ENCODE data around the gene TEX52.

DNA sequence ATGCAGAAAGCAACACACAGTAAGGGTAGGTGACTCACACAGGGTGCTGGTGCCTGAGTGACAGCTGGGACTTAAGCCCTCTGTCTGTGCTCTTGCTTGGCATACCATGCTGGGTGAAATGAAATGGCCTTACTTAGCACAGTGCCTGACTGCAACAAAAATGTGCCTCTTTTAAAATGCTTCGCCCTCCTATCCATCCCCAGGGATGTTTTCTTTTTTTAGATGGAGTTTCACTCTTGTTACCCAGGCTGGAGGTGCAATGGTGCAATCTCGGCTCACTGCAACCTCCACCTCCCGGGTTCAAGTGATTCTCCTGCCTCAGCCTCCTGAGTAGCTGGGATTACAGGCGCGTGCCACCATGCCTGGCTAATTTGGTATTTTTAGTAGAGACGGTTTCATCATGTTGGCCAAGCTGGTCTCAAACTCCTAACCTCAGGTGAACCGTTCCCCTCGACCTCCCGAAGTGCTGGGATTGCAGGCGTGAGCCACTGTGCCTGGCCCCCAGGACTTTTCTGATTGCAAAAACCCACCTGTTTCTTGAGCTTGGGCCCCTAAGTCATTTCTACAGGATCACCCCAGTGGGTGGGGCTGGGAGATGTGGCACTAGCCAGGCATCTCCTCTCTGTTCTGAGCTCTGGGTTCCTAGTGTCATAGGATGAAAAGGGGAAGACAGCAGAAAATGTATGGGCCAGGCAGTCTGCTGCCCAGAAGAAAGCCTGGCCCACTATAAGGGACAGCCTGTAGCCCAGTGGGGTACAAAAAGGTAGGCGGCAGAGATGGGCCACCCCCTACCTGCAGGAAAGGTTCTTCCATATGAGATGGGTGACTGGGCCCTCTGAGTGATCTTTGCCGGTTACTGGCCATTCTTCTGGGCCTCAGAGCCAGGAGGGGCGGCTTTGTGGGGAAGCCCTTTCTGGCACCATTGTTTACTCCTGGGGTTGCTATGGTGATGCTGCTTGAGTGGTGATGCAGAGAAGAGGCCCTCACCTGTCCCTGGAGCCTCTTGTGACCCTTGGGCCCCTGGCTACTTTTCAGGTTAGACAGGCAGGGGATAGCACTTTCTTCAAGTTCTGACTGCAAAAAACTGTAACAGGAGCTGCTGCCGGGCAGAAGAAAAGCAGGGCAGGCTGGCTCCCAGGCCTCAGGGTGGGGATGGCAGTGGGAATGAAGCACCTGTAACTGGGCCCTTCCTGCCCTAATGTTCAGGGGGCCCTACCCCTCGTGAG, at the start of gene TEX52:
TEX52 (minus strand) TSS at position 877 of the 1,226 bp plus-strand sequence.
- RRBS, 2 experiments: no CpG with 5 or more reads among the region's 15 CpGs
CAGE:
- cytosol, long polyA minus RNA: no peak
- cytosol, long polyA plus RNA: no peak
- long polyA plus RNA: no peak
- nucleus, long polyA minus RNA: no peak
- nucleus, long polyA plus RNA: no peak

DNA sequence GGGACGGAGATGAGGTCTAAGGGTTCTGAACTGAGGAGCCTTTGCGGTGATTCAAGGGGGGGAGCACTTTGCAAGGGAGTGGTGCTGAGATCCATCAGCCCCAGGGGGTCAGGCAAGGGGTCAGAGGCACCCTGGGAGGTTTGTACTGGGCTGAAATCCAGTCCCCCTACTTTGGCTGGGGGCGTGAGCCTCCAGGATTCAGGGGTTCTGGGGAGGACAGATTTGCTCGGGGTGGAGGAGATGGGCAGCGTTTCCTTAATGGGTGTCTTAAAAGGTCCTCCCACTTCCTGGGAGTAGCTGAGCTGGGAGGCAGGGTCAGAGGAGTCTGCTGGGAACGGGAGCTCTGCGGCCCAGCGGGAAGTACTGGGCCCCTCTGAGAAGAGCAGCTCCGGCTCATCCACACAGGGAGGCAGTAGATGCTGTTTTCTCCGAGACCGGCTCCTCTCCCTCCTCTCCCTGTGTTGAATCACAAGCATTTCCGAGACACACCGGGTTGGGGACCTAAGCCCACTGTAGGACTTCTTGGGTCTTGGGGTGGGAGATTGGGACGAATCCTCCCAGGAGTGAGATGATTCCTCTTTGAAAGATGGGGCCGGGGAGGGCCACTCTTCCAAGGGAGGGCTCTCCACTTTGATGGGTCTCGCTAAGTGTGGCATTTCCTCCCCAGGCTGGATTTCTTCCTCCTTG, 2.2 kb upstream of the TEX52 start:
- RRBS, 2 experiments: 89 to 100% methylated on average over 1 to 3 of the region's 16 CpGs
CAGE:
- cytosol, long polyA minus RNA: start-site peak on the minus strand centred at position 96 of the sequence, 136 bp wide, 55 reads
- cytosol, long polyA plus RNA: no peak
- long polyA plus RNA: no peak
- nucleus, long polyA minus RNA: no peak
- nucleus, long polyA plus RNA: no peak

GRCh38 chr12:2890991-2891944, 577 bp downstream of the TULP3 start:
- RRBS, 2 experiments: under 1 to 4% methylated on average over 5 of the region's 58 CpGs
CAGE:
- cytosol, long polyA minus RNA: no peak
- cytosol, long polyA plus RNA: no peak
- long polyA plus RNA: no peak
- nucleus, long polyA minus RNA: no peak
- nucleus, long polyA plus RNA: no peak

DNA sequence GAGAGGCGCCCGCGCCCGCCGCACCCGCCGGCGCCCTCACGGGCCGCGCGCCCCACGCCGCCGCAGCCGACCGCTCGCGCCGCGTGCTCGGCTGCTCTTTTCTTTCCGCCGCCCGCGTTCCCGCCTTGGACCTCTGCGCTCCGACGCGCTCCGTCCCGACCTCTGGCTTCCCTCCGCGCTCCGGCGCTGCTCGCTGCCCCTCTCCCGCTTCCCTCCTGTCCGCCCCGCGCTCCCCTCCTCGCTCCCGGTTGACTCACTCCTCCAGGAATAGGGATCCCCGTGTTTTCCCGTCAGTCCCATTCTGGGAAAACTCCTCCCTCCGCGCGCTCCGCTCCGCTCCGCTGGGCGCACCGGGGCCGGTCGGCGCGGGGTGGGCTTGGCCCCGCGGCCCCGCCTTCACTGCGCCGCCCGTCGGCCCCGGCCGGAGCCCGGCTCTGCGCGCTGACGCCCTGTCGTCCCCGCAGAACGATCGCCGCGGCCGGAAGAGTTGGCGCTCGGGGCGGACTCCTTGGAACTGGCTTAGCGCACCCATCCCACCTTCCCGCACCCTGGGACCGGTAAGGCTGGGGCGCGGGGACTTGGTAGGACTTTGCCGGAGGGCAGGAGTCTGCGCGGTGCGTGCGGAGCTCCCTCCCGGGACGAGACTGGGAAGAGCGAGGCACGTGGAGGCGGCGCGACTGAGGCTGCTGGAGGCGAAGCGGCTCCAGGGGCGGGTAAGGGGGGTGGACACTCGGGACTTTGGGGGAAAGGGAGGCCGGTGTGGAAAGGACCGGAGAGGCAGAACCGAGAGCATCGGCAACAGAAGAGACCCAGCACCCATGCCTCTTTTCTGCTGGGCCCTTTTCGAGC, 511 bp downstream of the TEAD4 start:
- RRBS, 2 experiments: 2 to 4% methylated on average over 57 to 62 of the region's 107 CpGs
CAGE:
- cytosol, long polyA minus RNA: start-site peak on the plus strand centred at position 599 of the sequence, 126 bp wide, 18 reads
- cytosol, long polyA plus RNA: start-site peak on the plus strand centred at position 513 of the sequence, 441 bp wide, 32 and 33 reads in 2 replicates
- long polyA plus RNA: start-site peak on the plus strand centred at position 428 of the sequence, 71 bp wide, 40 and 40 reads in 2 replicates
- nucleus, long polyA minus RNA: no peak
- nucleus, long polyA plus RNA: no peak

DNA sequence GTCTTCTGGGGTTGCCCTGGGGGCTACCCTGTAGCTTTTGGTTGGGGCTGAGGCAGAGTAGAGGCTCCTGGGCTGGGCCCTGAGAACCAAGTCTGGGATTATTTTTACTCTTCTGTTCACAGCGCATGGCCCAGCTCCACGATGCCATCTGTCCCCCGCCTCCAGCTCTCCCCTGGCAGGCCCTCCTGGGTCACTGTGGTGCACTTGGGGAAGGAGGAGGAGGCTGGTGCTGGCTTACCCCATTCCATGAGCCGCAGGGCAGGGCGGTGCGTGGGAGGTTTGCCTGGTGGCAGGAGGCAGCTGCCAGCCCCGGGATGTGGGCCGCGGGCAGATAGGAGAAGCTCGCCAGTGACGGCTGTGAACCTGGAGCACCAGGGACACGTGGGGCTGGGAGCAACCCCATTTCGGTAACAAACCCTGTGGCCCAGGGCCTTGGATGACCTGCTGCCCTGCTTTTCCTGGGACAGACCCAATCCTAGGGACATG, 23.2 kb downstream of the TEAD4 start:
- RRBS, 2 experiments: no CpG with 5 or more reads among the region's 13 CpGs
CAGE:
- cytosol, long polyA minus RNA: no peak
- cytosol, long polyA plus RNA: no peak
- long polyA plus RNA: no peak
- nucleus, long polyA minus RNA: no peak
- nucleus, long polyA plus RNA: no peak

DNA sequence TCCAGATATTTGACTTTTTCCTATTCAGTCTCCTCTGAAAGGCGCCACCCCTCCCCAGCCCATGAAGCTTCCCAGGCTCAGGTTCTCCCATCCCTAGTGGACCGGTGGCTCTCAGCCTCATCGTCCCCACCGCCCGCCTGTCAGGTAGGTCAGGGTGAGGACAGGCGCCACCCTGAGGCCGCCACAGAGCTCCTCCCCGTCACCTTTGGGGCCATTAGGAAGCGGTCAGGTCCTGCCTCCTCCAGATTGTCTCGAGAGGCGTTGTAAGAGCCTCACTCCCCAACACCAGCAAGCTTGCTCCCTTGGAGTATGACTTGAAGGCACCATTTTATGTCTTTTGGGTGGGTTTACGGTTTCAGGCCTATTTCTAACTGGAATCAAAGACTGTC, 55.5 kb downstream of the TSPAN9 start:
- RRBS, 2 experiments: no CpG with 5 or more reads among the region's 12 CpGs
CAGE:
- cytosol, long polyA minus RNA: no peak
- cytosol, long polyA plus RNA: no peak
- long polyA plus RNA: no peak
- nucleus, long polyA minus RNA: no peak
- nucleus, long polyA plus RNA: no peak

- RRBS, 2 experiments: no CpG with 5 or more reads among the region's 9 CpGs
CAGE:
- cytosol, long polyA minus RNA: no peak
- cytosol, long polyA plus RNA: no peak
- long polyA plus RNA: no peak
- nucleus, long polyA minus RNA: no peak
- nucleus, long polyA plus RNA: no peak
Observed at GRCh38 chr12:3202138-3202577, 125.0 kb downstream of the TSPAN9 start.

DNA sequence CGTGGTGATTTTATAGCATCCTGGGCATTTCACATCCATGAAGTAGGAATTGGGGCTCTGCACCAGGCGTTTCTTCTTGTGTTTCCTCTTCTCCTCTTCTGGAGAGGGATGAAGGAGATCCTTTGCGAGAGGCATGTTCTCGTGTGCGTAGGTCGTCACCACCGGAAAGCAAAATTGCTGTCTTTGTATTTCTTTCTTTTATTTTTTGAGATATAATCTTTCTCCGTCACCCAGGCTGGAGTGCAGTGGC, 134.5 kb downstream of the TSPAN9 start:
- RRBS, 2 experiments: no CpG with 5 or more reads among the region's 8 CpGs
CAGE:
- cytosol, long polyA minus RNA: no peak
- cytosol, long polyA plus RNA: no peak
- long polyA plus RNA: no peak
- nucleus, long polyA minus RNA: no peak
- nucleus, long polyA plus RNA: no peak

DNA sequence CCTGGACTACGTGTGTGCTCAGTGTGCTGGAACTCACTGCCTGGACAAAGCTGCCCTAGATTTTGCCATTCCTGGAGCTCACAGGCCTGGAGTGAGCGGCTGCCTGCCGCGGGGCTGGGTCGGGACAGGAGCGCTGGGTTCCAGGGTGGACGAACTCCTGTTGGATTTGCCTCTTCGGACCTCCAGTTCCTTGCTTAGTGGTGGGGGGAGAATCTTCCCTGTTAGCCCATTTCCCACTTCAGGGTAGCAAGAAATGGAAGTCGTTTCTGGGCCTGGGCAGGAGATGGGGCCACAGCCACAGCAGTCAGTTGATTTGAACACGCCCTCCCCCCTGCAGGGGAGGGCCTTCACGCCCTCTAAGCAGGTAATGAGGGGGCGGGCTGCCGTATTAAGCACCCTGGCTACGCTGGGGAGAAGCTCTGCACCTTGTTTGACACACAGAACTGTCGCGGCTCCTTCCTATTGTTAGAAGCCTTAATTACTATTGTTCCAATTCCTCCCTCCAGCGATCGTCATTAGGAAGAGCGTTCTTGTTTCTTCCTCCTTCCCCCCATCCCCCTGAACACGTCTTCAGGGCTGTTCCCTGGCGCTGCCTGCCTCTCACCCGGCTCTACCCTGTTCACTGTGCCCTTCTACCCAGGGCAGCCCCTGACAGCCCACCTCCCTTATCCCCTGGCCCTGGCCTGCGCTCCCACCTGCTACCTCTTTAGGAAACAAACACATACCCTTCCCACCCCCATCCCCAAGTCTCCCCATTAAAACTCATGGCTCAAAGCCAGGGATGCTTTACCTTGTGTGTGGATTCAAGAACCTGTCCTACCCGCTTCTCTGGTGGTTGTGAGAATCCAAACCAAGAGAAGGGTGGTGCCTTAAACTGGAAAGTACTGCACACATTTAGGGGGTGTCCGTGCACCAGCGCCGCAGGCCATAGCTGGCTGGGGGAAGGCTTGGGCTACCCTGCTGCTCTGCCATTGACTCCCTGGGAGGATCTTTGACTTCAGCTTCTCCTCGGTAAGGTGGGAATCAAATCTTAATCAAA, 137.5 kb downstream of the TSPAN9 start:
- RRBS, 2 experiments: no CpG with 5 or more reads among the region's 28 CpGs
CAGE:
- cytosol, long polyA minus RNA: no peak
- cytosol, long polyA plus RNA: no peak
- long polyA plus RNA: no peak
- nucleus, long polyA minus RNA: no peak
- nucleus, long polyA plus RNA: no peak

GRCh38 chr12:3216151-3216409, 138.9 kb downstream of the TSPAN9 start:
- RRBS, 2 experiments: no CpG with 5 or more reads among the region's 4 CpGs
CAGE:
- cytosol, long polyA minus RNA: no peak
- cytosol, long polyA plus RNA: no peak
- long polyA plus RNA: no peak
- nucleus, long polyA minus RNA: no peak
- nucleus, long polyA plus RNA: no peak

- RRBS, 2 experiments: no CpG with 5 or more reads among the region's 8 CpGs
CAGE:
- cytosol, long polyA minus RNA: no peak
- cytosol, long polyA plus RNA: no peak
- long polyA plus RNA: no peak
- nucleus, long polyA minus RNA: no peak
- nucleus, long polyA plus RNA: no peak
Observed at GRCh38 chr12:3218526-3218858, 141.3 kb downstream of the TSPAN9 start.

DNA sequence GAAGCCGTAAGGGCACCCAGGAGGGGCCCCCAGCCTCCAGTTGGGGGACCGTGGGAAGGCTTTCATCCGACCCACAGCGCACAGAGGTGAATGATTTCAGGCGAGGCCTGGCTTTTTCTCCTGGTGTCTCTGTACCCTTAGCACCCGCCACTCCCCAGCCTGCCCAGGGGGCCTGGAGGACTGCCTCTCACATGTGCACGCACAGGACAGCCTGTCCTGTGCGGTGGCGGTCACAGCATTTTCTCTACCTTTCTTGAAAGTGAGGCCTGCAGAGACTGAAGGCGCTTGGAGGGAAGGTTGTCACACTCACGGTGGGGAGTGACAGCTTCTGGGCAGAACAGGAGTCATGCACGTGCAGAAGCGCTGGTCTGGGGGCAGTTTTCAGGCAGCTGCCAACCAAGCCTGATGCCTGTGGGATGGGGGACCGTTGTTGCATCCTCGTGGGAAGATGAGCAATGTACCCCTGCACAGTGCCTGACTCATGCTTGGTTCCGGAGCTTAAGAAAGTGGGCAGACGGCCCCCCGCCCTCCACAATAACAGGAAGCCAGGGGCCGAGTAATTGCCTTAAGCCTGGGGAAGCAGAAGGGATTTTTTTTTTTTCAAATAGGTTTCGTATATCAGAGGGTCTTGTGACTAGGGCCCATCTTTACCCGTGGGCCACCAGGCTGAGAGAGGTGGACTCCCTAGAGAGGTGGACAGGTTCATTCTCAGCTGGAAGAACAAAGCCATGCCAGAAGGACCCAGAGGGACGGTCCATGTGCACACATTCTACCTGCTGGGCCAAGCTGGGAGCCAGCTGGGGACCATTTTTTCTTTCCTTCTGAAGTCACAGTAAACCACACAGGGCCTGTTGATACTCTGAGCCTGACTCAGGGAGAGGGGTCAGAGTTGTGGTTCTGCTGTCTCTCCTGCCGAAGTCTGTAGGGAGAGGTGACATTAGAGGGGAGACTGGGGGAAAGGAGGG, 148.3 kb downstream of the TSPAN9 start:
- RRBS, 2 experiments: no CpG with 5 or more reads among the region's 23 CpGs
CAGE:
- cytosol, long polyA minus RNA: no peak
- cytosol, long polyA plus RNA: no peak
- long polyA plus RNA: no peak
- nucleus, long polyA minus RNA: no peak
- nucleus, long polyA plus RNA: no peak

- RRBS, 2 experiments: no CpG with 5 or more reads among the region's 12 CpGs
CAGE:
- cytosol, long polyA minus RNA: no peak
- cytosol, long polyA plus RNA: no peak
- long polyA plus RNA: no peak
- nucleus, long polyA minus RNA: no peak
- nucleus, long polyA plus RNA: no peak
Observed at GRCh38 chr12:3283191-3283505, 206.0 kb downstream of the TSPAN9 start.

DNA sequence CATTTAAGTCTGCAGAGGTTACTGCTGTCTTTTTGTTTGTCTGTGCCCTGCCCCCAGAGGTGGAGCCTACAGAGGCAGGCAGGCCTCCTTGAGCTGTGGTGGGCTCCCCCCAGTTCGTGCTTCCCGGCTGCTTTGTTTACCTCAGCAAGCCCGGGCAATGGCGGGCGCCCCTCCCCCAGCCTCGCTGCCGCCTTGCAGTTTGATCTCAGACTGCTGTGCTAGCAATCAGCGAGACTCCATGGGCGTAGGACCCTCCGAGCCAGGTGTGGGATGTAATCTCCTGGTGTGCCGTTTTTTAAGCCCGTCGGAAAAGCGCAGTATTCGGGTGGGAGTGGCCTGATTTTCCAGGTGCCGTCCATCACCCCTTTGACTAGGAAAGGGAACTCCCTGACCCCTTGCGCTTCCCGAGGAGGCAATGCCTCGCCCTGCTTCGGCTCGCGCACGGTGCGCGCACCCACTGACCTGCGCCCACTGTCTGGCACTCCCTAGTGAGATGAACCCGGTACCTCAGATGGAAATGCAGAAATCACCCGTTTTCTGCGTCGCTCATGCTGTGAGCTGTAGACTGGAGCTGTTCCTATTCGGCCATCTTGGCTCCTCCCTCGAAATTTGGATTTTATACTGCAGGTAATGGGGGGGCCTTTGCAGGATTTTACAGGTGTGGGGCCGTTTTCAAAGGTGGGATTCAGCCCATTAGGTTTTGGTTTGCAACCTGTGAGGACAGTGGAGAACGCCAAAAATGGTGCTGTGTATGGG, 93.2 kb upstream of the PRMT8 start:
- RRBS, 2 experiments: no CpG with 5 or more reads among the region's 34 CpGs
CAGE:
- cytosol, long polyA minus RNA: no peak
- cytosol, long polyA plus RNA: no peak
- long polyA plus RNA: no peak
- nucleus, long polyA minus RNA: no peak
- nucleus, long polyA plus RNA: no peak

GRCh38 chr12:3534070-3534612, 43.1 kb downstream of the PRMT8 start:
- RRBS, 2 experiments: no CpG with 5 or more reads among the region's 5 CpGs
CAGE:
- cytosol, long polyA minus RNA: no peak
- cytosol, long polyA plus RNA: no peak
- long polyA plus RNA: no peak
- nucleus, long polyA minus RNA: no peak
- nucleus, long polyA plus RNA: no peak

DNA sequence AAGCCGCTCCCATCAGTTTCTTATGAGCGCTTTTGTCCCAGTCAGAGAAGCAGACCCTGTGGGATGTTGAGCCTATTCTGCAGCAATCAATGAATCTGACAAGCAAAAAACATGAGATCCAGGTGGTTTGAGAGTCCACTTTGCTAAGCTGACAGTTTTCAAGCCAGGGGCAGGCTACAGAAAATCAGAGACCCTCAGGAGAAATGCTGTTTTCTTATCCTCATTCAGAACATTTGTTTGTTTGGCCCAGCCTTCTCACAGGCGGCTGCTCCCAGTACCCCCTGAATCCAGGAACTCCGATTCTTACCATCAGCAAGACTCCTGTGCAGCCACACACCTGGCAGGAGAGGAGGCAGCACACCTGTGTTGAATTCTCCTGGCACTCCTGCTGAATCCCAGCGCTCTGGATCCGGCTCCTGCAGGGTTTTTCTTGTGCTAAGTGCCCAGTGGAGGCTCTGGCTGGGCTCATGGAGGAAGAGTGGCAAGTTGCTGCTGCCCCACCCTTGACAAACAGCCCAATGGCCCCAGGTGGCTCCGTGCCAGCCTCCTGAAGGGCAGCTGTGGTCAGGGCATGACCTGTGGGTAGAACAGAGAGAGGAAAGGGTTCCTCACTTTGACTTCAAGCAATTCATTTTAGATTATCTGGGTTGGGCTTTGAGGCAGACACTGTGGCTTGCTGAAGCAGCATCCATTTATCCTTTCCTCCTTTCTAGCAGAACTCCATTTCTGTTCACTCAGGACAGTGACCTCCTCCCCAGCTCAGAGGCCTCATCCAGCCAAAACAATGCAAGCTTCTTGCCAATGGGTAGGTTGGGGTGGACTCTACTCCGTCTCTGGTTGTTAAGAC, 20.1 kb downstream of the CRACR2A start:
- RRBS, 2 experiments: no CpG with 5 or more reads among the region's 8 CpGs
CAGE:
- cytosol, long polyA minus RNA: no peak
- cytosol, long polyA plus RNA: no peak
- long polyA plus RNA: no peak
- nucleus, long polyA minus RNA: no peak
- nucleus, long polyA plus RNA: no peak

GRCh38 chr12:3736504-3736753, 16.5 kb downstream of the CRACR2A start:
- RRBS, 2 experiments: no CpG with 5 or more reads among the region's 2 CpGs
CAGE:
- cytosol, long polyA minus RNA: no peak
- cytosol, long polyA plus RNA: no peak
- long polyA plus RNA: no peak
- nucleus, long polyA minus RNA: no peak
- nucleus, long polyA plus RNA: no peak

DNA sequence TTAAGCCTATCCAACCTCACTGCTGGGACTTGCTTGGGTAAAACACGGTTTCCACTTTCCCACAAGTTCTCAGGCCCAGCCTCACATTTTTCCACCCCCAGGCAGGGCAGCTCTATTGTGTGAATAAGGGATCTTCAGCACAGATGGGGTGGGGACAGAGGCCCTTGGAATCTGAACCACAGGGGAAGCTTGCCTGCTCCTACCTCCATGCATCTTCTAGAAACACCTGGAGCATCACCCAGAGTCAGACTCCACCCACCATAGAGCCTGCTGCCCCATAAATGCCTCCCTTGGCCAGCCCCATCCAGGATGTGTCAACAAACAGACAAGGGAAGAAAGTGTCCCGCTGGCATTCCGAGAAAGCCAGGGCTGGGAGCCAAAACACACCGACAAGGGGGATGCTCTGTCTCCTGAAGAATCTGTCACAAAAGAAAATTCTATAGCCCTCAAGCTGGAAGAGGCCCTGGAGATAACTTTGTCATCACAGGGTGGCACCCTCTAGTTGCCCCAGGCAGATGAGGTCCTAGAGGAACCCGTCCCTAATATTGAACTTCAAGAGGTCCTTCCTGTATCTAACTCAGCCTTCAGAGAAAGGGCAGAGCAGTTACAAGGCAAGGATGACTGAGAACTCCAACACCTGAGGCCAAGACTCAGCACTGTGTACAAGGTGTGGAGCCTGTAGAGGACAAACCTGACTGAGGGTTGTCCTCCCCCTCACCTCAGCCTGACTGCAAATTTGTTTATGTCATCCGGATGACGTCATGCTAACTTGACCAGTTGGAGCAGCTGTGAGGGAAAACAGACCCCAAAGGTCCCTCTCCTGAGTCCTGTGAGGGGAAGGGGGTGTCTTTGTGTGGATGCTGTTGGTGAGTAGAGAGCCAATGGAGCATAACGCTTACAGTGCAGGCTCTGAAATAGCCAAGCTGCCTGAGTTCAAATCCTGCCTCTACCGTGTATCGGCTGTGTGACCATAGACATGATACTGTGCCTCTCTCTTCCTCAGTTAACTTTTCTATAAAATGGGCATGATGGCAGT, 4.5 kb downstream of the CRACR2A start:
- RRBS, 2 experiments: no CpG with 5 or more reads among the region's 10 CpGs
CAGE:
- cytosol, long polyA minus RNA: no peak
- cytosol, long polyA plus RNA: no peak
- long polyA plus RNA: no peak
- nucleus, long polyA minus RNA: no peak
- nucleus, long polyA plus RNA: no peak

DNA sequence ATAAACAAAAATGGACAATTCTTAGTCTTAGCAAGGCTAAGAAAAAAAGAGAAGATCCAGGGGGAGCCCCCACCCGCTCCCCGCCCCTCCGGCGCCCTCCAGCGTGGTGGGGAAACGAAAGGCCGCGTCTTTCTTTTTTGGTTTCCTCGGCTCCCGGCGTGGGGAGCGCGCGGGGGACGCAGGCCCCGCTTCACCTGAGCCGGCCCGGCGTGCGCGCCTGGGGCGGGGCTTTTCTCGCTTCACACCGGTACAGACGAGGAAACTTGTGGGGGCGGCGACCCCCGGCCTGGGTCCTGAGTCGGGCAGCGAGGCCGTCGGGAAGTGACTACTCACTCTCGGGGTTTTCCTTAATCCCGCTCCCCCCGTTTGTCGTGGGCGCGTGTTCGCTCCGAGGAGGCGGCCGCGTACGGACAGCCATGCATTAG, 34.5 kb downstream of the PARP11 start:
- RRBS, 2 experiments: 98% methylated on average over 16 of the region's 44 CpGs
CAGE:
- cytosol, long polyA minus RNA: no peak
- cytosol, long polyA plus RNA: no peak
- long polyA plus RNA: no peak
- nucleus, long polyA minus RNA: no peak
- nucleus, long polyA plus RNA: no peak

DNA sequence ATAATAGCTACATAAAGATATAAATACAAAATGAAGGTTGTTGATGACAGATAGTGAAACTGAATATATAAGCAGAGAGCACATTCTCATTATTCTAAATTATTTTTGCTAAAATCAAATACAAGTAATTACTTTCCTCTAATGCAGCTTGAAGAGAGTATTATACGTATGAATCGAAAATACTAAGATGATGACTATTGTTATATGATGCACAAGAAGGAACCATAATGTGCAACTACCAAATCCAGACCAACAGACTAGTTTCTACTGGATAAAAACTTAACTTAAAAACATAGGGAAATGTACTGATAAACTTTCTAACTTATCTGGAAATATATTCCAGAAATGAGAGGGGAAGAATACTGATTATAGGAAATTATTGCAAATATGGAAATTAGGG, 2.4 kb downstream of the PARP11 start:
- RRBS, 2 experiments: no CpG with 5 or more reads among the region's 2 CpGs
CAGE:
- cytosol, long polyA minus RNA: no peak
- cytosol, long polyA plus RNA: no peak
- long polyA plus RNA: no peak
- nucleus, long polyA minus RNA: no peak
- nucleus, long polyA plus RNA: no peak

Measured in HepG2 (cell line).